SK-MEL-5 (cell line): ENCODE results near the gene USP9X.

GRCh38 chrX:40104476-40105174 is 6.9 kb upstream of the BCOR start:
RAMPAGE:
- cytosol, long total RNA, result no peak
- long total RNA, result no peak
- nucleus, long total RNA, result no peak

DNA sequence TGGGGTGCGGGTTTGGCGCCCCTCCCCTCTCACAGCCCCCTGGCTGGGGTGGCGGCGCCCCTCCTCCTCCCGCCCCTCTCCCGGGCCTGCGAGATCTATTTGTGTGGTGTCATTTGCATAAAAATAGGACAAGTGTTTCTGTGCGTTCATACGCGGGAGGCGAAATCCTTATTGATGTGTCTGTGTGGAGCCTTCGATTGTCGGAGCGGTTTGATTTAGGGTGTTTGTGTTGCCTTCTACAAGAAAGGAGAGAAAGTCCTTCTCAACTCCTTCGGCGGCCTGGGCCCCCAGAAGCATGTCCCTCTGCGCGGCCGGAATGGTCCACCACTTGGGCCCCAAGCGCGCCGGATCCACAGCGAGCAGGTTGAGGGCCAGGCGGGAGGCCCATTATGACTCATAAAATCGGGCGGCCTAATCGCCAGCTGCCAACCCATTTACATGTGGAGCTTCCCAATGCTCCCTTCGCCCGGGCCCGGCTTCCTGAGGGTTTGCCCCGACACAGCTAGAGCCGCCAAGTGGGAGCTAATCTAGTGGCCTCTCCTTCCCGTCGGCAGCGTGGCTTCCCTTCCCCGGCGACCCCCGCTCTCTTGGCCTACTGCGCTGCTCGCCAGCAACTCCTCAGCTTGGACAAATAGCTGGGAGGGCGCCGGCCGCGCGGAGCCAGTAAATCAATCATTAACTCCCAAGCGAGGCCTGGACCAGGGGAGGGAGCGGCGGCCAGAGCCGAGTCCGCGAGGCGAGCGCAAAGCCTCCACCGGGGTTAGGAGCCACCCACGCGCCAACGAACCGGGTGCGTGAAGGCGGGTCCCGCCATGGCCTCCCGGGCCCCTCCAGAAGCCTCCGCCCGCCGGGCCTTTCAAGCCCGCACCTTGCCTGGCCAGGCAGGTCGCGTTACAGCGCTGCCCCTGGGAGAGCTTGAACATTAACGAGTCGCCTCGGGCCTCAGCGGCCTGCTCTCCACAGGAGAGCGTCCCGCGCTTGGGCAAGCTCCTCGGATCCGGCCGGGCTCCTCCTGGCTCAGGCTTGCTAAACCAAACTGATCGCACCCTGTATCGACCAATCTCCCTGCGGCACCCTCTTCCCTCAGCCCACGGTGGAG is 10.3 kb upstream of the BCOR start:
RAMPAGE:
- cytosol, long total RNA, result no peak
- long total RNA, result no peak
- nucleus, long total RNA, result no peak

DNA sequence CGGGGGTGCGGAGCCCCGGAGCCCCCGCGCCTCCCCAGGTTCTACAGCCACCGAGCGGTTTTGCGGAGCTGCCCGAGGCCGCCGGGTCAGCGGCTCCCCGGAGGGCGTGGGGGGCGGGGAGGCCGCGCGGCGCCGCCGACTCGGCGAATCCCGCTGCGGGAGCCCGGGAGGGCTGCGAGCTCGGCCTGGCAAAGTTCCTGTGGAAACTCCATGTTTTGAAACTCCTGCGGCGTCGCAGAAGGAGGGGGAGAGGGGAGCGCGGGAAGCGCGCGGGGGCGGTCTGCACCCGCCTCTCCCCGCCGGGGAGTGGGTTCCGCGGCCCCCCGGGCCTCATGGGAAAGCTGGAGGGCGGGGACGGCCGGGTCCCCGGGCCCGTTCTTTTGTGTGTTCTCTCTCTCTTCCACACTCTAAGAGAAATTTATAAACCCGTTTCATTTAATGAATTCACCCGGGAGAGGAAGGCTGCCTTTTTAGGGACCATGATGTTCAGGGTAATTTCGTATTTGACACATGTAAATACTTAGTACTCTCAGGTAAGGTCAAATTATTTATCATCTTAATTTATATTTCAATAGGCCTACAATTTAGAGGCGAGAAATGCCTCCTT is 12.0 kb upstream of the BCOR start:
RAMPAGE:
- cytosol, long total RNA, result no peak
- long total RNA, result no peak
- nucleus, long total RNA, result no peak

DNA sequence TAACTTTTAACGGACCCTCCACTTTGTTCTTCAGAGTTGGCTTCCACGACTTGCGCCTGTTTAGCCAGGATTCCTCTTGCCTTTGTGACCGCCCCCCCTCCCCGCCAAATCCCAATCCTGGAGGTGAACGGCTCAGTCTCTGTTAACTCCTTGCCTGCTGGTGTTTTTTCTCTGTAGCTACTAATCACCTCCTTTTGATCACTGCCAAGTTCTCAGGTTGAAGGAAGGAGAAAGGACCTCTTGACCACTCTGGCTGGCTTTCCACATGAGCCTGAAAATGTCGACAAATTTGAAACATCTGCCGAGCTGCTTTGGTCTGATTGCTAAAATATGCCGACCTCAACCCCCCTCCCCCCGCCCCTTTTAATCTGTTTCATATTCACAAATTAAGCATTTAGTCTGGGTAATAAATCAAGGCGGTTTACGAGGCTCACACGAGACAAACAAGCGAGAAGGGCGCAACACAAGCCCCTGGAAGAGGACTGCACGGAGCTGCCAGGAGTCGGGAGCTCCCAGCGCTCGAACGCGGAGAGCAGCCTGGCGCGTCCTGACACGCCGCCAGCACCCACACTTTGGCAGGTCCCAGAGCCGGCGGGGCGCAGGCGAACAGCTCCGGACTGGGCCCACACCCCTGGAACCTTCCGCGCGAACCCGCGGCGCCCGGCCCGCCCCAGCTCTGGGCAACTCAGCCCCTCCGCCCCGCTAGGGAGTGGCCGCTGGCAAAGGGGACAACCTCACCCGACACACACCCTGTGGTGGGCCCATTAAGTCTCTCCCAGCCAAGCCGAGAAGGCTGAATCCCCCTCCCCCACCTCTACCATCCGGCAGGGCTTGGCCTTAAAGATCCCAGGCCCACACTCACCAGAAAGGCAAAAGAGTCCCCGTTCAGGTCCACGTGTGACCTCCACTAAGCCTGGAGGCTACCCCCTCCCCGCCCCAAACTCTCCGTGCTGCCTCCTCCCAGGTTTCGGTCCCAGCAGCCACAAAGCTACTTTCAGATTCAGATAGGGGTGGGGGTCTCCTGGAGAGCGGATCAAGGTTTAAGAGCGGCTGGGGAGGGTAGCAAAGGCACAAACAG is 47.2 kb upstream of the BCOR start:
RAMPAGE:
- cytosol, long total RNA, result no peak
- long total RNA, result no peak
- nucleus, long total RNA, result no peak

GRCh38 chrX:40169863-40170245 is 72.1 kb upstream of the BCOR start:
RAMPAGE:
- cytosol, long total RNA, result no peak
- long total RNA, result no peak
- nucleus, long total RNA, result no peak

DNA sequence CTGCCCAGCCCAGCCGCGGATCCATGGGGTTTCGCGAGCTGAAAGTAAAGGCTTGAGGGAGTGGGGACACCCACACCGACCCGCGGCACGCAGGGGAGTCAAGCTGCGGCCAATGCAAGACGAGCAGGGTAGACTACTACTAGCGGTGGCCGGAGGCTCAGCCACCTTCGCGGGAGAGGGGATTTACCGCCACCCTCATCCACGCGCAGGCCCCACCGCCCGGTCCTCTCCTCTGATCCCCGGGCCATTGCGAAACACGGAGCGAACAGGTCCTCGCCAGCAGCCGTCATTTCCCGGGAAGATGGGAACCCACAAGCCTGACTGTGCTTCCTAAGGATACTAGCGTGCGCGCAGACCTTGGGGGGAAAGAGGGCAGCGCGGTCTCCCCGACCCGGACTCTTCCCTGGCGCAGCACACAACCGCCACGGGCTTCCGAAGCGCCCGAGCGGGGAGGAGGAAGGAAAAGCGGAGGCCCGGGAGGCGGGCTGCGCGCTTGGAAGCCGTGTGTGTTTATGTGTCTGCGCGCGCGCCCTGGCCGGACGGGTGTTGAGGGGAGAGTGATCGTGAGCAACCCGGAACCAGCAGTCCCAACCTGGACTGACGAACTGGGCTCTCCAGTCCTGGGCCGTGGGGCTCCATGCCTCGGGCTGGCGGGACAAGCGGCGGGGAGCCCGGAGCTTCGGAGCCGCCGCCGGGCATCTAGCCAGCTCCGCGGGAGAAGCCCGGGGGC is 74.5 kb upstream of the BCOR start:
RAMPAGE:
- cytosol, long total RNA, result no peak
- long total RNA, result no peak
- nucleus, long total RNA, result no peak

DNA sequence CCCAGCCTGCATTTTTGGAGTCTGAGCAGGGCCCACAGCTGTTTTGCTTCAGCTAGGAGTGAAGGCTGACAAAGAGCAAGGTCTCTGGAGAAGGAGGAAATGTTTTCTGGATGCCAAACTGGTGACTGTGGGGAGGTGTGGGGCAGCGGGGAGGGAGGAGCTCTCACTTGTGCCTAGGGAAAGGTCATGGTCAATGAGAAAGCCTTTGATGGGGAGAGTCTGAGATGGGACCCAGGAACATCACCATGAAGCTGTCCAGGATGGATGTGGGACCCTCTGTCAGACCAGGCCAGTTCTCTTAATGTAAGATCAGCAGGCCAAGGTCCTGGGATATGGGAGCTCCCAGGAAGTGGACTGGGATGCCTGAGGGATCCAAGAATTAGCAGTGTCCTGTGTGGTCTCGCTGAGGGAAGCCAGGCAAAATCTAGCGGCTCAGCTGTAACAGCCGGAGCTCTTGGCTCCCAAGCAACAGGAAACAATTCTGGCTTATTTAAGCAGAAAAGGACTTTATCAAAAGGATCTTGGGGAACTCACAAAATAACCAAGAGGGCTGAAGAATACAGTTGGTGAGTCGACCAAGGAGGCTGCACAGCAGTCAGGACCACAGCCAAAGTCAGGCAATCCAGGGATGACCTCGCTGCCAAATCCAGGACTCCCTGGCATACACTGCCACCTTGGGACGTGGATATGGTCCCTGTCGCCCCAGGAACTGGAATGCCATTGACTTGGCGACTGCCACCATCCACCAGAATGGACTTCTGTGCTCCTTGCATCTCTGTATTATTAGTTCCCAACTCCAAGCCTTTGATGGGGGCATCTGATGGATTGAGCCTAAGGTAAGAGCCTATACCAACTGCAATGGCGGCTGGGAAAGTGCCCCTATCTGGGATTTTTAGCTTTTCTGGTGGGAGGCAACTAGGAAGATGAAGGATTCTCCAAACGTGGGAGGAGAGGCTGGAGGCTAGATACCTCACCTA is 165.2 kb upstream of the BCOR start:
RAMPAGE:
- cytosol, long total RNA, result no peak
- long total RNA, result no peak
- nucleus, long total RNA, result no peak

DNA sequence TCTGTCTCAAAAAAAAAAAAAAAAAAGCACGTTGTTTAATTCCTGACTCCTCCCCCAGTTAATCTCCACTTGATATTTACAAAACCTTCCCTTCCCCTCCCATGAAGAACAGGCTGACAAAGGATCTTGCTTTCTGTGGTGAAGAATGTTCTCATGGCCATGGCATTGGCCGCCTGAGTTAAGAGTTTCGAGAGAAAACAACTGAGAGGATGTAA is 168.2 kb upstream of the BCOR start:
RAMPAGE:
- cytosol, long total RNA, result no peak
- long total RNA, result no peak
- nucleus, long total RNA, result no peak

DNA sequence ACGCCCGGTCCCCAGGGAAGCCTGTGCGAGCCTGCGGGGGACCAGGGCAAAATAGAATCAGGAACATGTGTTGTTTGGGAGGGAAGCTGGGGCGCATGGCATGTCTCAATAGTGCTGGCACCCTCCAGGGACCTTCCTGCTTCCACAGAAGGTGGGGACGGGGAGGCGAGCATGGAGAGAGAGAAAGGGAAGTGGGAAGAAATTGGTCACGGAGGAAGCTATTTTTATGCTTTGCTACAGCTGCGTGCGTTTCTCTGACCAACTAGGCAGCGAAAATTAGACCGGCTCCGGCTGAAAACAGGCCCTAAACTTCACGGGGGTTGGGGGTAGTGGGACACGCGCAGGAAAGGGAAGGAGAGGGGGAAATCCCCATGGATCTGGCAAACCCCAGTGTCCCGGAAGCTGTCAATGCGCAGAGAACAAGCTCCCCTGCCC is 169.7 kb upstream of the BCOR start:
RAMPAGE:
- cytosol, long total RNA, result no peak
- long total RNA, result no peak
- nucleus, long total RNA, result no peak

DNA sequence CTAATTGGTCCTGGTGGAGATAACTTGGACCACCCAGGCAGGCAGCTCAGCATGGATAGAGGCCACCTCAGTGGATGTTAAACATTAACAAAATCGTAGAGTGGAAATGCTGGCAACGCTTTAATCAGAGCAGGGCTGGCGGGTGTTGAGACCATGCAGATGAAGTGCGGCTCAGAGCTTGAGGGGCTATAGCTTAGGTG is 178.0 kb upstream of the ATP6AP2 start:
RAMPAGE:
- cytosol, long total RNA, result no peak
- long total RNA, result no peak
- nucleus, long total RNA, result no peak

RAMPAGE:
- cytosol, long total RNA, result no peak
- long total RNA, result no peak
- nucleus, long total RNA, result no peak
Measured at GRCh38 chrX:40571119-40571435, 9.7 kb upstream of the ATP6AP2 start.

RAMPAGE:
- cytosol, long total RNA, result no peak
- long total RNA, result no peak
- nucleus, long total RNA, result no peak
Measured at GRCh38 chrX:40585180-40585608, 4.4 kb downstream of the ATP6AP2 start.

DNA sequence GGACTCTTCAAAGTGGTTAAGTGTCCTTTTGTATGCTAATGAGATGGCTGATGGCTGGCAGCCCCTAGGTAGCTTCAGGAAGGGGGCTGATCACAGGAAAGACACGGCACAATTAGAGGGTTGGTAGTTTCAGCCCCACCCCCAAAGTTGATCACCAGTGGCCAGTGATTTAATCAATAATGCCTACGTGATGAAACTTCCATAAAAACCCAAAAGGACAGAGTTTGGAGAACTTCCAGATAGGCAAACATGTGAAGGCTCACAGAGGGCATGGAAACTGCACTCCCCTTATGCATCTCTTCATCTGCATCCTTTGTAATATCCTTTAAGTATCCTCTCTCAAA is 16.5 kb upstream of the CXorf38 start:
RAMPAGE:
- cytosol, long total RNA, result no peak
- long total RNA, result no peak
- nucleus, long total RNA, result no peak

GRCh38 chrX:40945185-40945827 is 139.9 kb upstream of the USP9X start:
RAMPAGE:
- cytosol, long total RNA, result no peak
- long total RNA, result no peak
- nucleus, long total RNA, result no peak

DNA sequence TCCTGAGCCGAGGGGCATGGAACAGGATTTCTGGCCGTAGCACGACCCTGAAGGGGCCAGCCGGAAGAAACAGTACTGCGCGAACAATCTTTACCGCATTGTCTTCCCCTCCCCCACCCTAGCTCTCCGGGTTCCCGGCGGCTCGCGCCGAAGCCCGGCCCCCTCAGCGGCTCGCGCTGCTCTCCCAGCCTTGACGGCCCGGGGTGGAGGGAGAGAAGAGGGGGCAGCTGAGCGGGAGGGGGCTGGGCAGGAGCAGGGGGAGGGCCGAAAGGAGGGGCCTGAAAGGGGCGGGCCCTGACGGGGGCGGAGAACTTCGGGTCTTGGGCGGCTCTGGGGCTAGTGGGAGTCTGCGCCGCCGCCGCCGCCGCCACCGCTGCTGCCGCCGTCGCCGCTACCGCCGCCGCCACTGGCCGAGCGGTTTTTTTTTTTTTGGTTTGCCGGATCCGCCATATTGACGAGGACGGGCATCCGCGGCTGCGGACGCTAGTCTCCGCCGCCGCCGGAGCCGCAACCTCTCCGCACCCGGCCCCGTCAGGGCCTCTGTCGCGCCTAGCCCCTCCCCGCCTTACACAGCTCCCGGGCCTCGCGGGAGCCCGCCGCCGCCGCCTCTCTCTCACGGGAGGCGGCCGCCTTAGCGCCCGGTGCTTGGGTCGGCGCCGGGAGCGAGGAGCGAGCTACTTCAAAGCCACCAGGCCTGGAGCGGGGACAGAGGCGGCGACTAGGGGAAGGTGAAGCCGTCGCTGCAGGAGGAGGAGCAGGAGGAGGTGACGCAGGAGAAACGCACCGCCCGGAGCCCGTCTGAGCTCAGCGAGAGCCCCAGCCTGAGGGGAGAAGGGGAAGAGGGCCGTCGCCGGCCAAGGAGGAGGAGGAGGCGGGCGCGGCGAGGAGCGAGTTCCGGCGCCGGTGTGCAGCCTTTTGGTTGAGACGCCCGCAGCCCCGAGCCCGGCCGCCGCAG is at the start of gene USP9X:
TSS of gene USP9X (plus strand) at position 433 of the 955 bp plus-strand sequence.
RAMPAGE:
- cytosol, long total RNA, result no peak
- long total RNA, result no peak
- nucleus, long total RNA, result start-site peak on the plus strand centred at position 818 of the sequence, 71 bp wide, 58 and 22 reads in 2 replicates

DNA sequence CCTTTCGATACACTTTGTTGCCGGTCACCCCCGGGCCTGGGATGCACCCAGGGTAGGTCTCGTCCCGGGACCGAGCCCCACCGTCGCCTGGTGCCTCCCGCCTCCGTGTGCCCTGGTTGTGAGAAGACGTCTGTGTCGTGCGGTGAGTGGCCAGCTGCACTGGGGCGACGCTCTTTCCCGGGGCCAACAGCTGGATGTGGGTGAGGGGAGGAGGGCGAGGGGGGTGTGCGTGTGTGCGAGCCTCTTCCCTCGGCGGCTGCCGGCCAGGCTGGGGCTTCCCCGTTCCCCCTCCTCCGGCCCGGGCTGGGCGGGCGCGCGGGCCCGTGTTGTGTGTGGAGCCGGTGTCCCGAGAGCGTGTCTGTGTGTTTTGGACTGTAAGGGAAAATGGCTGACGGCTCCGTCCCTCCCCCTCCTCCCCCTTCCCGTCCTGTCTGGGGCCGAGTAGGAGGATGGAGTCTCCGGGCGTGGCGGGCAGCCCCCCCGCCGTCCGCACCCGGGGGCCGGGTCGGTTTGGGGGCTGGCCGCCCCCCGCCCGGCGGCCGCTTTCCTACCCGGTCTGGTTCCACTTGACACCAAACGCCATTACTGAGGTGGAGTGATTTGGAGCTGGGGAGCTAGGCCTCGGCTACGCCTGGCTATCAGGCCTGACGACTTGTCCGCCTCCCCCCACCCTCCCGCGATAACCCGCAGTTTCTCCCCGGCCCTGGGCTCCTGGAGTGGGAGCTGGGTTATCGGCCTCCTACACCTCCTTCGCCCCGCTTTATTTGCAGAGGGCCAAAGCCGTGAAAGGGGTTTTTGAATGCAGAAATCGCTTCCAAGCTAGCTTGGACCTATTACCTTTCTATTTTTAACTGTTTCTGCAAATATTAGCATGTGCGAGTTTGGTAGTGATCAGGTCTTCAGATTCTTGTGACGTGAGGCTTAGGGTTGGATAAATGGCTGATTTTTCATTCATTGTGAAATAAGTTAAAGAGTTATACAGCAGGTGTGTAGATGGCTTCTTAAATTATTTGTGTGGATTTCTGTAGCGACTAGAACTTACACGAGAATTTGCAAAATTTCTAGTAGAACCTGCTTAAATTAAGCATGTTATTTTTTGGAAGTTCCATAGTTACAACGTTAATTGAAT is 1.1 kb downstream of the USP9X start:
RAMPAGE:
- cytosol, long total RNA, result no peak
- long total RNA, result no peak
- nucleus, long total RNA, result no peak

DNA sequence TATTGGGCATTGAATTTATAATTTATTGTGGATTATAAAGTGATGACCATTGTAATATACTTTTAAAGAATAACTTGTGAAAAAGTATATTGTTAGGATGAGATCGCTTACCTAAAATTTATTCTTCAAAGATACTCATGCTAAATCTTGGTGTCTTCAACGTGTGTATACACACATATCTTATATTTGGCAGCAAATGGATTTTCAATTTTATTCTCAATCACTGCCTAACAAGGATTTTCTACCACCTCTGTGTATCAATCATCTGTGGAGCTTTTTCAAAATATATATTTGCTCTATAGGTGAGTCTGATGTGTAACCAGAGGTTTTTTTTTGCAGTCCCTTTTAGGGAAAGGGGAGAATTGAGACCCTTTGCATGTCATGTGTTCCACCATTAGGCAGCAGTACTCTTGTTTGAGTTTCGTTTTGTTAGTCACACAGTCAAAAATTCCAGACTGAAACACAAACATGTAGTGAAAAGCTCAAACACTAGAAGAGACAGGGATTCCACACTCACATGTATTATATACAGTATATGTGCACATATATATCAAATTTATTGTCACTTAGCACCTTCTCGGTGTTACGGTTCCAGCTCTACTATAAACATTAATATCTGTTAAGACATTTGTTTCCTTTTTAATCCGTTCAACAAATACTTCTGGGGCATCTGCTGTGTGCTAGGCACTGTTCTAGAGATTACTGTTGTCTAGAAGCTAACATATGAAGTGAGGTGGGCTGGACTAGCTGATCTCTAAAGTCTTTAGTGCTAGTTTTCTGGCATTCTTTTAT is 5.3 kb downstream of the USP9X start:
RAMPAGE:
- cytosol, long total RNA, result no peak
- long total RNA, result no peak
- nucleus, long total RNA, result no peak

RAMPAGE:
- cytosol, long total RNA, result no peak
- long total RNA, result no peak
- nucleus, long total RNA, result no peak
Measured at GRCh38 chrX:41091634-41092424, 6.6 kb downstream of the USP9X start.

DNA sequence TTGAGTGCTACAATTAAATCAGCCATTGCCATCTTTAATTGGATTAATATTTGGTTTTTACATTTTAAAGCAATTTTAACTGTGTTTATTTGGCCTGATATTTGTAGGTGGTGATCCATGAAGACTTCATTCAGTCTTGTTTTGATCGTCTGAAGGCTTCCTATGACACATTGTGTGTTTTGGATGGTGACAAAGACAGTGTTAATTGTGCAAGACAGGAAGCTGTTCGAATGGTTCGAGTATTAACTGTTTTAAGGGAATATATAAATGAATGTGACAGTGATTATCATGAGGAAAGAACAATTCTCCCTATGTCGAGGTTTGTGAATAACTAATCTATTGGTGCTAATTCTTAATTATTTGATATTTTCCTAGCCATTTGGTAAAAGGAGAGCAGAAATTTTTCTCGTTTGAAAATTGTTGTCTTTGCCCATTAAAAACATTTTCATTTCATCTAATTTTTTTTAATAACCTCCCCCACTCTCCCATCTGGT is 82.7 kb downstream of the USP9X start:
RAMPAGE:
- cytosol, long total RNA, result no peak
- long total RNA, result no peak
- nucleus, long total RNA, result no peak

DNA sequence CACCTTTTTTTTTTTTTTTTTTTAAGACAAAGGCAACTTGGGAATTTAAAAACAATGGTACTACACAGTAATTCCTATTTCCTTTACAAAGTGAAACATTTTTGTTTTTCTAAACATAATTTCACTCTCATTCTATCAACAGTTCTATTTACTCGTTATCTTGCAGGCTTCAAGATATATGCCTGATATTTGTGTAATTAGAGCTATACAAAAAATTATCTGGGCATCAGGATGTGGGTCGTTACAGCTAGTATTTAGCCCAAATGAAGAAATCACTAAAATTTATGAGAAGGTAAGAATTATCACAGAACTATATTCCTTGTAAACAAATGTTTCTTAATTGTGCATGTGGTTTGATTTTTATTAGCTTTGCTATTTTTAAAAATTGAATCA is 102.6 kb downstream of the USP9X start:
RAMPAGE:
- cytosol, long total RNA, result no peak
- long total RNA, result no peak
- nucleus, long total RNA, result no peak